ENCODE measurements around a stretch of chr9.

GRCh38 chr9:104904657-104905505 lies 23.1 kb downstream of the ABCA1 start:
- RRBS, result no CpG with 5 or more reads among the region's 9 CpGs

GRCh38 chr9:104907709-104907940 lies 20.3 kb downstream of the ABCA1 start:
- RRBS, result no CpG with 5 or more reads among the region's 7 CpGs

DNA sequence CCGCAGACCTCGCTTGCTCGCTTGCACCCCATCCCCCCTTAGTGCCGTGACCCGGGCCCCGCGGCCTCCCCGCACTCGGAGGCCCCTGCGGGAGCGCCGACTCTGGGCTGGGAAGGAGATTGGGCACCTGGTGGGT lies 907 bp downstream of the SLC44A1 start:
- RRBS, result 2% methylated on average over 5 of the region's 12 CpGs

DNA sequence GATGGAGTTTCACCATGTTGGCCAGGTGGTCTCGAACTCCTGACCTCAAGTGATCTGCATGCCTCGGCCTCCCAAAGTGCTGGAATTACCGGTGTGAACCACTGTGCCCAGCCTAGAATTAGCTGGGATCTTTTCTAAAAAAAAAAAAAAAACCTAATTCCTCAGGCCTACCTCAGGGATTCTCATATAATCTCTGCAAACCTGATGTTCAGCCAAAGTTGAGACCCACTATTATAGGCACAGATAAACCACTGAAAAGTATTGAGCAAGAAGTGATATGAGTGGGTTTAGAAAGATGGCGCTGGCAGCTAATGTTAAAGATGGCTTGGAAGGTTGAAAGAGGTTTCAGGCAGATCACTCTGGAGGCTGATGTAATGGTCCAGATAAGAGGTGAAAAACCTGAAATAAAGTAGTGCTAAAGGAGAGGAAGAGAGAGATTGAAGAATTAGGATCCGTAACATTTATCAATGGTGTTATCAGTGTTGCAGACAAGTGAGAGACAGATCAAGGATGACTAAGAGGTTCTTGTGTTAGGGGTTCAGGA lies 58.2 kb downstream of the SLC44A1 start:
- RRBS, result no CpG with 5 or more reads among the region's 5 CpGs

GRCh38 chr9:105353003-105353820 lies 94.6 kb upstream of the FSD1L start:
- RRBS, result no CpG with 5 or more reads among the region's 2 CpGs

DNA sequence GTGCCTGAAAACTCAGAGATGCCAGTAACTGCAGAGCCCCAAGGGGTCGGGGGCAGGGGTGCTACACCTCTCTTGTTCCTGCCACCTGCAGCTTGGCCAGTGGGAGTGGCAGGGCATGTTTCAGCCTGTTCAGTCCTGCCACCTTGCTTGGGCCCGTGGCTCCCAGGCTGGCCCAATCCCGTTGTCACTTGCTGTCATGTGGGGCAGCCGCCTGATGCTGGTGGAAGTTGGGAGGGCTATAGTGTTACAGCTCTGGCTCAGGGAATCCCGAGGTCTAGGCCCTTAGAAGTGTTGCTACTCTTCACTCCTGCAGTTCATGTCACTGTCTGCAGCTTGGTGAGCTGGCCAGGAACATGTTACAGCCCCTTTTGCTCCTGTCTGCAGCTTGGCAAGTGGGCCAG lies 10.1 kb downstream of the FSD1L start:
- RRBS, result no CpG with 5 or more reads among the region's 5 CpGs

DNA sequence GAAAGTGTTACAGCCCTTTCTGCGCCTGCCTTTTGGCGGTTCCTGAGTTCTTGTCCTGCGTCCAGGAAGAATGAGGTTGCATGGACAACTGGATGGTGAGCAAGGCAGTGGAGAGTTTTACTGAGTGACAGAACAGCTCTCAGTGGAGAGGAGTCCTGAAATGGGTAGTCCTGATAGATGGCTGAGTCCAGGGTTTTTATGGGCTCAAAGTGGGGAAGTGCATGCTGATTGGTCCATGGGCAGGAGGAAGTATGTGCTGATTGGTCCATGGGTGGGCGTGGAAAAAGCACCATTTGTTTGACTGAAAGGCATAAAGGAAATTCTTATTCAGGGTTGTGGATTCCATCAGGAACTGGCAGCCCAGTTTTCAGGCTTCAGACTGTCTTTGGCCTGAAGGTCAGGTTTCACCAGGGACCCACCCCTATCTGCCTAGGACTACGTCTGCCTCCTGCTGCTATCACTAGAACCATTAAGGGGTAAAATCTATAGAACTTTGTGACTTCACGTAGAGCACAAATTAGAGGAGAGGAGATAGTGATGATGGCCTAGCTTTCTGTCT lies 10.6 kb downstream of the FSD1L start:
- RRBS, result no CpG with 5 or more reads among the region's 6 CpGs

GRCh38 chr9:105519671-105520143 lies 38.2 kb upstream of the FKTN start:
- RRBS, result no CpG with 5 or more reads among the region's 33 CpGs

DNA sequence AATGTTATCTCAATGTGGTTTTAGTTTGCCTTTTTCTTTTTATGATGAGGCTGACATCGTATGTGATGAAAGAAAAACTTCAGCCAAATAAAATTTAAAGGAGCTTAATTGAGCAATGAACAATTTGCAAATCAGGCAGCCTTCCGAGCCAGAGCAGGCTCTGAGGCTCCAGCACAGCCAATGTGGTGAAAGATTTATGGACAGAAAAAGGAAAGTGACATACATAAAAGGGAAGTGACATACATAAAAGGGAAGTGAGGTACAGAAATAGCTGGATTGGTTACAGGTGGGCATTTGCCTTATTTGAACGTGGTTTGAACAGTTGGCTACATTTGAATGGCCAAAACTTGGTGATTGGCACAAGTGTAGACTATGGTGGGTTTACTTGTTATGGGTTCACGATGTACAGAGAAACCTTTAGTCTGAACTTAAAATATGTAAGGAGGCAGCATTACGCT lies 10.6 kb downstream of the TAL2 start:
- RRBS, result no CpG with 5 or more reads among the region's 5 CpGs

DNA sequence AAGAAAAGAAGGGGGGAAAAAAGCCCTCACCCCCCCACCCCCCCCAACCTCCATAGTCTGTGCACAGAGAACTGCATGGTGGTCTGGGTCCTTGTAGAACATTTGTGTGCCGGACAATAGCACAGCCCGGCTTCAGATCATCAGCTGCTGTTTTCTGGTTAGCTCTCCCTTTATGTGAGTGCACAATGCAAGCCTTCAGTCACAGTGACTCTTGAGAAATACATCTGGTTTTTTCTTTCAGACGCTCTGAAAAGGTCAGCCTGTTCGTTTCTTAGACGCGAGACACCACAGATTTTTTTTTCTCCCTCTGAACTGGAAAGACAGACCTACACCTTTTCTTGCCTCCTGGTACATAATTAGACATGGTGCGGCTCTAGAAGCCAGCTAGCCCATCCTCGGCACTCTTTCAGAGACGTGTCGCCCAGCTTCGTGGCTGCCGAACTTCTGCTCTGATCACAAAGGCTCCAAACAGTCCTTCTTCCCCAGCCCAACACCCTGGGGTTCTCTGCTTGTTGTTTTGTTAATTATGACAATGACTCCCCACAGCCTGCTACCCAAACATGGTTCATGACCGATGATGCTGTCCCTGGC lies 241.6 kb upstream of the ZNF462 start:
- RRBS, result no CpG with 5 or more reads among the region's 13 CpGs

- RRBS, result no CpG with 5 or more reads among the region's 4 CpGs
Observed at GRCh38 chr9:106698247-106698684, 164.7 kb upstream of the ZNF462 start.

DNA sequence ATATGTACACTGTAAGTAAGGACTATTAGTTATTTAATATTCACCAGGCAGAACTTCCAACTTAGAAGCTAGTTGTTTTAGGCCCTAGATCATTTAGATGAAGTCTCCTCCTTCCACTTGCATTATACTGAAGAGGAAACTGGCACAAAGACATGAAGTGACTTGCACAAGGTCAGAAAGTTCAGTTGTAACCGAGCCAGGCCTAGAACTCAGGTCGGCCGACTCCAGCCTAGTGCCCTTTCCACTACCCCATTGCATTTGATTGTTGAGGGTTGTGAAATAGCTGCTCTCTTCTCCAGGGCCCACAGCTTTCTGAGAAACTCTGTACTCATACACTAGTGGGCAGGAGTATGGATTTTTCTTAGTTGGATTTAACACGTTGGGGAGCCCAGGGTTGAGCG lies 5.6 kb downstream of the ZNF462 start:
- RRBS, result no CpG with 5 or more reads among the region's 5 CpGs

DNA sequence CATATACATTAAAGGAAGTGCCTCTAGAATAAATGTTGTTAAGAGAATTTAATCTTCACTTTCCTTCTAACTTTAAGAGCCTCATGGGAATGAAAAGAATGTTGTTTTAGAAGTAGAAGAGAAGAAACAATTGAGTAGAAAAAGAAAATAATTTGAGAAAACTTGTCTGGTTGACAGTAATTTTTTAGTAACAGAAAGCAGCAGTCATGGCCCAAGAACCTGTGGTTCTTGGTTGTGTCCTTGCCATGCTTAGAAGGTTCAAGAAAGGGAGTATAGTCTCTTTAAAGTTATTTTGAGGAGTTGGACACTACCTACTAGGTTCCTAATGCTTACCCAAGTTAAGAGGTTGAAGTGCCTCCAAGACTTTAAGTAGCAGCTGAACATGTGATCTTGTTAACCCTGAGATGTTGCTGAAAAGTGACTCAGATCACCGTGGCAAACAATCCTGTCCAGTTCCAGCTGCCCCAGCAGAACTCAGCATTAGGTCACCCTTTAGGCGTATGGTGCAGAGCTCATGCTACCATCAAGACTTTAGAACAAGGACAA lies 22.3 kb downstream of the ZNF462 start:
- RRBS, result no CpG with 5 or more reads among the region's 2 CpGs

DNA sequence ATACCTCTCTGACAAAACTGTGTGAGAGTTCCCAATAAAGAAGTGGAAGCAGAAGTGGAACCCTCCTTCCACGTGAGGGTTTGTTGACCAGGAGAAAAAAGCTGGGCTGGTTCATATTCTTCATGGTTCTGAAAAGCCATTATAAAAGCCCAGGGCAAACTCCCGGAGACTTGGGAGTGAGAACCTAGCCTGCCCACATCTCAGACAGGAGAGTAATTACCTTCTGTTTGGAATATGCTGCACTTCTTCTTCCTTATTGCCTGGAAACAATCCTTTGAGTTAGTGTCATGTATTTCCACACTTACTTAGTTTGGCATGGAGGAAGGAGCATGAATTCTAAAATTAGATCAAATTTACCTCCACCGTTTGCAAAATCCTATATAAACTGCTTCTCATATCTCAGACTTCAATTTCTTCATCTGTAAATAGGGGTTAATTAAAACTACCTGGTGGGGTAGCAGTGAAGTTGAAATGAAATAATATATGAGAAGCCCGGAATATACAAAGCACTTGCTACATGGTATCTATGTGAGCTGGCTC lies 140.2 kb upstream of the RAD23B start:
- RRBS, result no CpG with 5 or more reads among the region's 4 CpGs

DNA sequence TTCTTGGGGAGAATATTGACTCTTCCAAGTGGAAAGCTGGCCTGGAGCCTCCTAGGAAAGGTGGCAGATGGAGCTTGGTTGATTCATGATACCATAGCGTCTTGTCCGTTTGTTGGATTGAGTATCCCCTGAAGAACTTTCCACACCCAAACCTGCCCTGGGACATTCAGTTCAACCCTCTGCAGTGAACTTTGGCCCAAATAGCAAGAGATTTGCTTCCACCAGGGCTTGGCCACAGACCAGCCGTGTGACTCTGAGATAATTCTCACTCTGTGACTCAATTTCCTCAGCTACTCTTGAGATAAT lies 108.1 kb upstream of the RAD23B start:
- RRBS, result no CpG with 5 or more reads among the region's 3 CpGs

GRCh38 chr9:107176829-107177196 lies 106.3 kb upstream of the RAD23B start:
- RRBS, result no CpG with 5 or more reads among the region's 3 CpGs

DNA sequence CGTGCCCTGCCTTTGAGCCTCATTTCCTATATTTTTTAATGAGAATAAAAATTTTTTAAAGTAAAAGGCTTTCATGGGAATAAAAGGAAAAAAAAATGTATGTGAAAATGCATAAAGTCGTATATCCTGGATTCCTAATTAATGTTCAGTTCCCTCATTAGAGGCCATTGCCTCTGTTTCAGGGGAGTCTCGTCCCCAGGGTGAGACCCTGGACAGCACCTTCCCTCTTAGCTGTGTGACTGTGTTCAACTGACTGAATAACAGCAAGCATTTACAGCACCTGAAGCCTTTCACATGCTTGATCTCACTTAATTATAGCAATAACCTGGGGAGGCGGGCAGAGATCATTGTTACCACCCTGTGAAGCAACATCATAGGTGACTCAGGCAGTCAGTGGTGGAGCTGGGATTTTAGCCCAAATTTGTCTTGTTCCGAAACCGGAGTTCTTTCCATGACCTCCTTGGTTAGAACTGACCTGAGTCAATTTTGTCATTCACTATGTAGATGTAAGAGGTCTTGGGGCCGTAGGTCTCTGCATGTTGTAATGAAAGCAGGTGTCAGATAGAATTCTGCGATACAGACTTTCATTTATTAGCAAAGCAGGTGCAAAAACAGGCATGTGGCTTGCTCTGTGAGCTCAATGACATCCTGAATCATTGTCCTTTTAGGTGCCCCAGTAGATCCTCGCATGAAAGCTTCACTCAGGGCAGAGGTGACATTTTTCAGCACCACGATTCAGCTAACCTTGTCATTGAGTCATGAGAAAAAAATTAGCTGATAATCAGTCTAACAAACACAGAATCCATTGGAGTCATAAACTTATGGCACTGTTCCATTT lies 105.1 kb upstream of the RAD23B start:
- RRBS, result no CpG with 5 or more reads among the region's 10 CpGs

DNA sequence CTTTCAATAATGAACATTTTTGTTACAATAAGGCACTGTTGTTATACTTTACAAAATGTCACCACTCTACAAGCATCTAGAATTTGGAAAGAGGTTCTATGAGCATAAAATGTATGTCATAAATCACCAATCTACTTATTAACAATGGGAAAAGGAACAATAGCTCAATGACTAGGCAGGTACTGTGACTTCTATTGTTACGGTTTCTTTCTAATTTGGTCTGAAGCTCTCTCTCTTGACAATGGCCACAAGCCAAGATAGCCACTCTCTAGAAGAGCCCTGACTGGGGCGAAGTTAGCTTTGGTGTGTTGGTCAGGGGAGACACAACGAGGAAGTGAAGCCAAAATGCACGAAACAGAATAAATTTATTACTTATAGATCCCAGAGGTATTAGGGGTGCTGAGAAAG lies 9.5 kb upstream of the RAD23B start:
- RRBS, result no CpG with 5 or more reads among the region's 4 CpGs

DNA sequence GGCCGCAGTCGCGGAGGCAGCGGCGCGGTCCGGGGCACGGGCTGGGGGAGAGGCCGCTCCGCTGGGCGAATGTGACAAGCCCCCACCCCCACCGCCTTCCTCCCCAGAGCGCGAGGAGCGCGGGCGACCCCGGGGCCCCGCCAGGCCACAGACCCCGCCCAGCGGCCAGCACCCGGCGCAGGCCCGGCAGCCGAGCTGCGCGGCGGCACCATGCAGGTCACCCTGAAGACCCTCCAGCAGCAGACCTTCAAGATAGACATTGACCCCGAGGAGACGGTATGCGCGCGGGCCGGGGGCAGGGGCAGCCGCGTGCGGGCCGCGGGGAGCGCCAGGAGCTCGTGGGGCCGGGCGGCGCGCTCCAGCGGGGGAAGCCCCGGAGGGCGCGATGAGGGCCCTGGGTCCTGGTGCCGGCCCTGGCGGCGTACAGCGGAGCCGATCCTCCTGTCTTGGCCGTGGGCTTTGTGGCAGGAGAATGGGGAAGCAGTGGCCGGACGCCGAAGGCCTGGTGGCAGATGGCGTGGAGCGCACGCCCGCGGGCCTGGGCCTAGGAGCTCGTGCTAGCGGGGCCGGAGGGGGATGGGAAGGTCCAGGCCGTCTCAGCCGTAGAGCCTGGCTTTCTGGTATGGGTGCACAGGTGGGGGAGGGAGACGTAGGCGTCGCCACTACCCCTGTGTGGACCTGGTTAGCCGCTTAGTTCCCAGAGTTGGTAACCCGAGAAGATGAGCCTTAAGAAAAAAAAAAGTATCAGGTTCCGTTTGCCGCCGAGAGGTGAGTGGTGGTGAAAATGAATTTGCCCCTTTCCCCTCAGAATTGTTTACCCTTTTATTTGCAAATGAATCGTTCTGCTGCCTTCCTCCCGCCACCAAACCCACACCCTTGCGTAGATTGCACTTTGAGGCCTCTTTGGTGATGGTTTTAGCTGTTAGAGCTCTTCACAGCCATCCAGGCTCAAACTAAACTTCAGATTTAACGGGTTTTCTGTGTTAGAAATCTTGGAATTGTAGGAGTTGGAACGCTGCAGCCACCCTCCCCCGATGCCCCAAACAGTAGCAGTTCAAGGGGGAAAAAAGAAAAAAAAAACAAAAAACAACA lies 687 bp downstream of the RAD23B start:
- RRBS, result 1% methylated on average over 46 of the region's 82 CpGs

- RRBS, result no CpG with 5 or more reads among the region's 6 CpGs
Observed at GRCh38 chr9:107285803-107286530, 2.9 kb downstream of the RAD23B start.

Data from pericardium (tissue), 1 donor.